Colon Carcinoma Metastatic in the Brain (tissue), 2 donors: ENCODE results near the genes IBA57 and TRIM17.

DNA sequence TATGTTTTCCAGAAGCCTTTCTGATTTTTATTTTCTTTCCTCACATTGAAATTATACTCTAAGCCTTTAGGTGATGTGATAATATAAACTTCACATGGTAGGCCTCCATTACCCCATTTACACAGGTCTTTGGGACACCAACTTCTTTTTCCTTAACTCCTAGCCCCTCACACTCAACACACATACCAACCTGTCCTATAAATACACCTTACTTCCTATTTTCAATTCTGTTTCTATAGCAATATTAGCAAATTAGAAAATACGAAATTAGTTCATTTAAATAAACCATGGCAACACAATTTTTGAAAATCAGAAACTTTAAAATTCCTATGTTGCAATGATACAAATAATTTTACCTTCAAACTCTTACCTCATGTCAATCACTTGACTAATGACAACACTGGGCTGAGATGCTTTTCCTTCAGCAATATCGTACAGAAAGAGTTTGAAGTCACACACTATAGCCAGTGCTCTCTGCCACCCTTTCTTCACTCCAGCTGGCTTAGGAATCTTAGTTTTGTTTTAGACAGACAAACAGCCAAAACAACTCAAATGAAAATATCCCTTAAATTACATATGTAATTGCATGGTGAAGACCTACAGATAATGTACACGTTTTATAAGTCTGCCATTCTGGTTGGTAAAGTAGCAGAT lies 94.3 kb downstream of the COQ8A start:
- PRO-cap, 2 experiments: no peak in any of the 2 experiments

DNA sequence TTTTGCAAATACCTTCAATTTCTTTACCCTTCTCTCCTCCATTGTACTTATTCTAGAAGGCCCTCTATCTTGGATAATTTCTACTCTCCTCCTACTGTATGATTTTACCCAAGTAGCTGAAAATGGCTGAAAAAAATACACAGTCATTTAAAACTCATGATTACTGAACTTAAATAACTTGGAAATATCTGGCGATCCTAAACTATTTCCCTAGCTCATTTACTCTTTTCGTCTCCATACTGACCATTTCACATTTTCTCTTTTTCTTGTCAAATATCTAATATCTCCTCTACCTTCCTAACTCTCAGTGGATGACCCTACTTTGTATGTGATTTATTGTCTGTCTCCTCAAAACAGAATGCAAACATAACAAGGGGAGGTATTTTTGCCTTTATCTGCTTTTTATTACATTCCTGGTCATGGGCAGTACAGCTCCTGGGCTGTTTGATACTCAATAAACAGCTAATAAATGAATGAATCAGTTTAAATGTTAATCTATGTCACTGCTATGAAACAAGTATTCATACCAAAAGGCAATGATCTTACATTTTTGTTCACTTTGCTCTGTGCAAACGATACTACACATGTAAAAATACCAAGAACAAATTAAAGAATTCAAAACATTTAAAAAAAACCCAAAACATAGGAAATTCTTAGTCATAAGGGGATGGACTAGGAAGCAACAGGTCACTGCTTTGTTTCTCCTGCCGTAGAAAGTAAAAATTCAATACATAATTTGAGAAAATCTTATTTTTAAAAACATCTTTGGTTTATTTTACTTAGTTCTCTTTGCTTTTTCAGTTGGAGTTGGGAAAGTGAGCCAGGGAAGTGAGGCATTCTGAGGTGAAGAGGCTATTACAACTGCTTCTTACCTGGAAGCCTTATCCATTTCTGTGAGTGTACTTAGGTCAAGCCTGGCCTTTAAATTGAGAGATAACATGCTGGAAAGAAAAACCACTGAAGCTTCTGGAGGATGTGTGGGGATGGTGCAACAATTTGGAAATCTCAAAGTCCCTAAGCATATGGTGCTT lies 183.8 kb downstream of the CDC42BPA start:
- PRO-cap, 2 experiments: no peak in any of the 2 experiments

DNA sequence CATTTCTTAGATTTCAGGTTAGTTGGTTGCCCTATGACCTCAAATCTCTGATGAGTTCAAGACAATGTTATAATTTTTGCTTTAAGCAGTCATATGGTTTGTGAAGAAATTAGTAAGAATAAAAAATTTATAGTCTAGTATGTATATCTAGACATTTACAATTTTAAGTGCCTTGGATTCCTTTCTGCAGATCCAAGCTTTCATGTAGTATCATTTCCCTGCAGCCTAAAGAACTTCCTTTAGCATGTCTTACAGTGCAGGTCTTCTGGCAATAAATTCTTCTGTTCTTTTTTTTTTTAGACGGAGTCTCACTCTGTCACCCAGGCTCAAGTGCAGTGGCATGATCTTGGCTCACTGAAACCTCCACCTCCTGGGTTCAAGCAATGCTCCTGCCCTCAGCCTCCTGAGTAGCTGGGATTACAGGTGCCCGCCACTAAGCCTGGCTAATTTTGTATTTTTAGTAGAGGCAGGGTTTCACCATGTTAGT lies 150.6 kb downstream of the CDC42BPA start:
- PRO-cap, 2 experiments: no peak in any of the 2 experiments

DNA sequence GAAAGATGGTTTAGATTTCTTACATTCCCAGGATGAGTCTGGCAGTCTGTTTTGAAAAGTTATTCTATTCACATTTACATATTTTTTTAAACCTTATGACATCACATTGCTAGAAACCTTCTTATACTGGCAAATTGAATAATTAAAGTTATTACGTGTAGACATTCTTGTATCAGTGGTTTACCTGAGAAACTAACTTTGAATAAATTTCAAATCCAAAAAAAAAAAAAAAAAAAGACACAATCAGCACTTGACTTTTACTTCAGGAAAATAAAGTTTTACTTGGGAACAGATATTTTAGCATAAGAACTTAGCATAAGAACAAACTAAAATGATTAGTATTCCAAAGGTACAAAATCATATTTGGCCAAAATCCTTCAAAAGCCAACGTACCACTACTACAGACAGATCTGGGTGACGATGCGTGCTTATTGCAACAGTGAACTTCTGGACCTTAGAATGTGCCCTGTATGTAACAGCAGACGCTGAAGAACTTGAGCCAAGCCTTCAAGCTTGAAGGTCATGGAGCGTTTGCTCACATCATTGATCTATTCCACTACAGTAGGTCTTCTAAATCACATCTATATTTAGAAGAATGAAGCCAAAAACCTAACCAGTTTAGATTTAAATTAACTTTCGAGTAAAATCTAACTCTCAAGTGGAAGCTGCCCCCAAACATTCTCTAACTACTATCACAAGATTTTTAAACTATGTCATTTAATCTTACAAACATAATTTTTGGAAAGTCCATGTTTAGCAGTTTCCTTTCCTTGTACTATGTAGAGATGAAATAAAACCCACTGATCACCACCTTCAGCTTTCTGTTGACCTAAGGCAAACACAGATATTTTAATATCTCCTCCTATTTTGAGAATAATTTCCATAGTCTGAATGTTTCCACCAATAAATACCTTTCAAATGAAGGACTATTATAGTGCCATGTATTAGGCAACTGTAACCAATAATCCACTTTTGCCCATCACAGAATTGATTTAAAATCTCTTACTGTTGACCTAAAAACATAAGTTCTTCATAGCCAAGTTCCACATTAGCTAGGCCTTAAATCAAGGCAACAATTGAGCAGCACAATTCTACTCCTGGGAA lies 2.2 kb downstream of the CDC42BPA start:
- PRO-cap, 2 experiments: peak in 2 of 2 experiments; most common plus-strand start position 510 of the sequence (in 2); most common minus-strand start position 446 of the sequence (in 2)

DNA sequence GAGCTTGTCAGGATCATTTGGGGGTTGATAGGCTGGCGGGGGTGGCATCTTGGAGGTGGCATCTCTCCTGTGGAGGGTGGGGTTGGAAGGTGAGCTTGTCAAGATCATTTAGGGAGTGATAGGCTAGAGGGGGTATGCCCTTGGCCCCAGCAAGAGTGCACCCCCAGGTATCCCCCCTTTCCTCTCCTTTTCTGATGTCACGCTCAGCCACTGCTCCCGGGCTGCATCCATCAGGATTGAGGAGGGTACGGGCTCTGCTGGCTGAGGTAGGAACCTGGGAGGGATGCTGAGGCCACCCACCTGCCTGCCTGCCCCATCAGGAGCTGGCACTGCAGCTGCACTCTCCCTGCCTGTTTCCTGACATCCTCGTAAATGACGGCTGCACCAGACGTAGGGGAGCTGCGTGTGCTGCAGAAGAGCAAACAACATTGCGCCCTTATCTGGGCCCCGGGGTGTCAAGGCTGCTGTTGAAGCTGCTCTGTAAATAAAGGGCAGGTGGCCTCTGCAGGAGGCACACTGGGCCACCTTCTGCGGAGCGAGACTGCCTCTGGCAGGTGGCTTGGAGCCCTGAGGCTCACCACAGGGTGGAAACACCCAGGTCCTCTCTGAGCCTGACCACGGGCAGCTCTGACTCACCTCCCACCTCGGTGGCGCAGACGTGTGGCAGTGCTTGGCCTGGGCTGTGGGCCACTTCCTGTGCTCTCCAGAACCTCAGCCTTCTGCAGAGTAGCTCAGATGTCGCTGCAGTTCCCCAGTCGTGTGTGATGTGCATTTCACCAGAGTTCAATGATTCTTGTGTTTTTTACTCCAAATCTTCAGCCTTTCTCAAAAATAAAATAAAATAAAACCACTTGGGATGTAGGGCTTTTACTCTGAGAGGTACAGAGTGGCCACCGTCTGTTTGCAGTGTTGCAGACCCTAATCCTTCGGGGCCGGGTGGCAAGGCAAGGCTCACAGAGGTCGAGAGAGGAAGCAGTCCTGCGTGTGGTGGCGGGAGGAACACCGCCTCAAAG lies 30.9 kb downstream of the SNAP47 start:
- PRO-cap, 2 experiments: no peak in any of the 2 experiments

DNA sequence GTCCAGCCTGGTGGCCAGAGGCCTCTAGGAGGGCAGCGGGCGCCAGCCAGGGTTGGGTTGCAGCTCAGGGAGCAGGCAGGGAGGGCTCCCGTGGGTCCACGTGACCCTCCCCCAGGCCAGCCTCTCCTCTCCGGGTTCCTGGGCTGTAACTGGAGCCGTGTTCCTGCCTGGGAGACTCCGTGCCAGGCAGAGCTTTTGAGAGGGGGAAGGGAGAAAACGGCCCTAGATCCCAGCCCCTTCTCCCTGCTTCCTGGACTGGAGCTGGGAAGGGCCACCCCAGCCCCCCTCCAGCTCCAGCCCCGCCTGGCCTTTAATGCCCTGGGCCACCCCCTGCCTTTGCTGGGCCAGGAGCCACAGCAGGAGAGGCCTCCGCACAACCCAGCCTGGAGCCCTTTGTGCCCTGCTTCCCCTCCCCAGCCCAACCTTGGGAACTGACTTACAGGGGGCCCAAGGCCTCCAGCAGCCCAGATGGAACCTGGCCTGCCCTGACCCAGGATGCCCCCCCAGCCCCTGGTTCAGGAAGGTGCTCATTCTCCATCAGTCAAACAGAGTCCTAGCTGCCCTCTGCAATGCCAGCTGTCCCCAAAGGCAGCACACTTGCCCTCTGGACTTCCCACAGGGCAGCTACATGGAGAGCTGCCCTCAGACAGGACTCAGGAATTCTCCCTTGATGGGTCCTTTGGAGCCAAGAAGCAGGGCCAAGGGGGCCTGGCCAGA lies 2.2 kb downstream of the WNT9A start:
- PRO-cap, 2 experiments: no peak in any of the 2 experiments

DNA sequence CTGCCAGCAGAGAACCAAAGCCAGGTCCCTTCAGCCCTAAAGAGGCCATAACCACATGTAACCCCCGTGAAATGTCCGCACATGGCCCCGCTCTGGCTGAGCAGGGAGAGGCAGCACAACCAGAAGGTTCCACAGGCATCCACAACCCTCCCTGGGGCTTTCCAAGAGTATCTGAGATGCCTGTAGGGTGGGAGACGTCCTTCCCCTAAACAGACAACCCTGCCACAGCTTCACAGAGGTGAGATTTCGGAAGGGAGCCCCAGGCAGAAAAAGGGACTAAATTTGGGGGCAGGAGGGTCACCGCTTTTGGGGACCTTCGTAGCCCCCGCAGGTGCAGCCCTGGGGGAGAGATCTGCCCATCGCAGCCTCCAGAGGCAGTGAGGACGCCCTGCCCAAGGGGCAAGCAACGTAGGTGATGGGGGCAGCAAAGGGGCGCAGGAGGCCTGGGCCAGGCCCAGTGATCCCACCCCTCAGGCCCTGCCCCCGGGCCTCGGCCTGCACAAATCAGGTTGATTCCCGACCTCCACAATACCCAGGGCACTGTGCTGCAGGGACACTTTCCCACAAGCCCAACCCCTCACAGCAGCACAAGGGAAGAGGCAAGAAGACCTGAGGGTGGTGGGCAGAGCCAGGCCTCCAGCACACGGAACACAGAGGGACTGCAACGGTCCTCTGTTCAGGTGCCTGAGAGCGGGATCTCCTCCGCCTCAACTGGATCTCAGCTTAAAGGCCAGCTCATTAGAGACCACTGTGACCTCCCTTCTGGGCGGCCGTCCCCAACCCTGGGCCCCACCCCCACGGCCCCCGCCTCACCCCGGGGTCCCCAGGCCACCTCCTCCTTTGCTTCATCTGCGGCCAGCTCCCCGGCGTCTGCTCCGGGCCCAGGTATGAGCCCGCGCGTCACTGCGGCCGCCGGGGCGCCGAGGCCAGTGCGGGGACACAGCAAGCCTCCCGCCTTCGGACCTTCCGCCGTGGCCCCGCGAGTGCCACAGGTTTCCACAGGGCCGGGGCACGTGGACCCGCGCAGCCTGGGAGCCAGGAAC lies 925 bp upstream of the ARF1 start:
- PRO-cap, 2 experiments: peak in 1 of 2 experiments; most common plus-strand start position 888 of the sequence (in 1); most common minus-strand start position 872 of the sequence (in 1)

GRCh38 chr1:228096592-228097500 lies 6.3 kb downstream of the C1orf35 start:
- PRO-cap, 2 experiments: no peak in any of the 2 experiments

GRCh38 chr1:228105807-228106219 lies 2.7 kb upstream of the C1orf35 start:
- PRO-cap, 2 experiments: no peak in any of the 2 experiments

DNA sequence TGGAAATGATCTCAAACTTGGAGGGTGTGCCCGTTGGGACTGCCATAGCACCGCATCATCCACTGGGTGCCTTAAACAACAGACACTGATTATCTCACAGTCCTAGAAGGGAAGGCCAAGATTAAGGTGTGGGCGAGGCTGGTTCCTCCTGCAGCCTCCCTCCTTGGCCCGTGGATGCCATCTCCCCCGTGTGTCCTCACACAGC lies 4.3 kb upstream of the IBA57 start:
- PRO-cap, 2 experiments: peak in 1 of 2 experiments; most common plus-strand start position 99 of the sequence (in 1)

- PRO-cap, 2 experiments: peak in 2 of 2 experiments; most common plus-strand start chr1:228165804 (in 2); most common minus-strand start chr1:228165471 (in 2)
These were observed at the start of gene IBA57 for GRCh38 chr1:228165205-228166368. TSS of gene IBA57 (plus strand) at chr1:228165804.

GRCh38 chr1:228191621-228192152 lies 16.2 kb upstream of the OBSCN start:
- PRO-cap, 2 experiments: no peak in any of the 2 experiments

DNA sequence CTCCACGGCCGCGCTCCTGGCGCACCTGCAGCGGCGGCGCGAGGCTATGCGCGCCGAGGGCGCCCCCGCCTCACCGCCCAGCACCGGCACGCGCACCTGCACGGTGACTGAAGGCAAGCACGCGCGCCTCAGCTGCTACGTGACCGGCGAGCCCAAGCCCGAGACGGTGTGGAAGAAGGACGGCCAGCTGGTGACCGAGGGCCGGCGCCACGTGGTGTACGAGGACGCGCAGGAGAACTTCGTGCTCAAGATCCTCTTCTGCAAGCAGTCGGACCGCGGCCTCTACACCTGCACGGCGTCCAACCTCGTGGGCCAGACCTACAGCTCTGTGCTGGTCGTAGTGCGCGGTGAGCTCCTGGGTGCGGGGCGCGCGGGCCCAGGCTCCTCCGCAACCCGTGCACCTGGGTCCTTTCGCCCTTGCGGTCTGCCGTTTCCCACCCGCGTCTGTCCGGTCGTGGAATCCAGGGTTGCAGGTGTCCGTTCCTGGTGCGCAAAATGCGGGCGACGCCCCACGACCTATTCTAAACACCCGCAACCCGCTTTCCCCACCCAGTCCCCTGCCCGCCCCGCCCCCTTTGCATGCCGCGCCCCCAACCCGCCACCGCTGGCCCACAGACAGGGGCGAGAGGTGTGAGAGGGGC lies 4.7 kb downstream of the OBSCN start:
- PRO-cap, 2 experiments: no peak in any of the 2 experiments

DNA sequence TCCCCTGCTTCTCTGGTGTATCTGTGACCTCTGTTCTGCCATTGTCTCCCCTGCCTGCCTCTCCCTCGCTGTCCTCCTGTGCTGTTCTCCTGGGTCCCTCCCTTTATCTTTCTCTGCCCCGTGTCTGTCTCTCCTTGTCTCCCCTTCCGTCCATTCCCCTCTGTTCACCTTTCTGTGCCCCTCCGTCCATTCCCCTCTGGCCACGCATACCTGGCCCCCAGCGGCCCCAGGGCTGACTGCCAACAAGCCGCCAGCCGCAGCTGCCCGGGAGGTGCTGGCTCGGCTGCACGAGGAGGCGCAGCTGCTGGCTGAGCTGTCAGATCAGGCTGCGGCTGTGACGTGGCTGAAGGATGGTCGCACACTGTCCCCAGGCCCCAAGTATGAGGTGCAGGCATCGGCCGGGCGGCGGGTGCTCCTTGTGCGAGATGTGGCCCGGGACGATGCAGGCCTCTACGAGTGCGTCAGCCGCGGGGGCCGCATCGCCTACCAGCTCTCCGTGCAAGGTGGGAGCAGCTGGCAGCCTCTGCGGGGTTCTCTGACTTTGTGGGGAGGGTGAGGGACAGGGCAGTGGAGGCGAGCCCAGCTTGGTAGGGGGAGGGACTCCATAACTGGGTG lies 8.5 kb downstream of the OBSCN start:
- PRO-cap, 2 experiments: no peak in any of the 2 experiments

GRCh38 chr1:228249814-228250587 lies 42.2 kb downstream of the OBSCN start:
- PRO-cap, 2 experiments: no peak in any of the 2 experiments

- PRO-cap, 2 experiments: no peak in any of the 2 experiments
These were observed 47.8 kb downstream of the TRIM11 start for GRCh38 chr1:228358840-228359159.

- PRO-cap, 2 experiments: no peak in any of the 2 experiments
These were observed 5.7 kb downstream of the TRIM11 start for GRCh38 chr1:228400725-228401467.

- PRO-cap, 2 experiments: no peak in any of the 2 experiments
These were observed 1.2 kb upstream of the TRIM11 start for GRCh38 chr1:228407746-228408308.

DNA sequence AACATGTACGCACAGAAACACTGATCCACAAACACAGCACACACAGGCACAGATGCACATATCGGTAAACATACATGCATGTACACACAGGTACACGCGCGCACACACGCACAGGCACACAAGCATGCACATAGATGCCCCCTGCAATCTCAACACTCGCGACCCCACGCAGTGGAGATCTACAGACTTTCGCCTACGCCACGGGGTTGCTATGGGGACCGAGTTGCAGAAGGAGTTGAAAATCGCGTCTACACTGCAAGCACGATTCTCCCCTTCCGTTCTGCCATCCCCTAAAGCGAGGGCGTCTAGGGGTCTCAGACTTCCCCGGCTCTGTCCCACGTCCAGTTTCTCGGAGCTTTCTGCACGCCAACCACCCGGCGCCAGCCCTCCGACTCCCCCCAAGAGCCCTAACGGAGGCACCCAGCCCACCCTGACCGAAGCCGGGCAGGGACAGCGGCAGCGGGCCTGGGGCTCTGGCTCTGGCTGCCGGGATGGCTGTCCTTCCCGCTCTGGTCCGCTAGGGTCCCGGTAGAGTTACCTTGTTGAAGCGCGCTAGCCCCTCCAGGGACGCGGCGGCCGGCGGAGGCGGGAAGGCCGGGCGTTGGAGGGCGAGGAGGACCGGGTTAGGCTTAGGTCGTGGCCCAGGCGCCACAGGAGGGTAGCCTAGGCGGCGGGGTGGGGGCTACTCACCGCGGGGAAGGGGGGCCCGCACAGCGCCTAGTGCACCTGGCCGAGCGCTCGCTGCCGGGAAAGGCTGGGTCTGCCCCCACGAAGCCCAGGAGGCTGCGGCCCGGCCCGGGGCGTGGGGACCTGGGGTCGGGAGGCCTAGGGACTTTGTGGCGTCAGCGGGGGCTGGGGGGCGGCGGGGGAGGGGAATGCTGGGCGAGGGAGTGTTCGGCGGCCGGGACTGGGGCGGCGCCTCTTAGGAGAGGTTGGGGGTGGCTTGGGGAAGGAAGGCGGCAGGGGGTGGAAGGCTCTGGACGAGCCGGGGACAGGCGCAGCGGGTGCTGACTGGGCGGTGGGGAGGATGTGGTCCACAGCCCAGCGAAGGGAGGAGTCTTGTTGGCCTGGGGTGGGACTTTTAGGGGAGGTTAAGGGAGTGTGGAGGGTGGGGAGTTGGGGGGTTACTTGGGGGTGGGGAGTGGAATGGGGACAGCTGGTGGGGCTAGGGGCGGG lies at the start of gene TRIM17:
Gene TRIM17, minus strand, starts transcription at position 1,013 of the 1,176 bp plus-strand sequence.
- PRO-cap, 2 experiments: no peak in any of the 2 experiments

DNA sequence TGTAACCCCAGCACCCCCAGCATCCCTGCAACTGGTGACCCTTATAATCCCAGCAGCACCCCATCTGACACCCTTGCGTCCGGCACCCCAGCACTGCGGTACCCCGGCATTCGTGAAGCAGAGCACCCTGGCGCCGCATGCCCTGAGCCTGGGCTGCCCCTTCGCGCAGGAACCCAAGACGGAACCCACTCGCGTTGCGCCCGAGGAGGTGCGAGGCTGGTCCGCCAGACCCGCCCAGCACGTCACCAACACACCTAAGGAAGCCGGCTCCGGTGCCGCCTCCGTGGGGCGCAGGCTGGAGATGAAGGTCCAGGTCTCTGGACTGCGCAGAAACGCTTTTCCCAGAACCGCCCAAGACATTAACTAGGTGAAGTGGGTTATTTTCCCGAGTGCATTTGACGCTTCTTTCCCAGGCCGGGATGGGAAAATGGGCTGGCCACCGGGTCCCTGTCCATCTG lies 13.3 kb downstream of the H2BC26 start:
- PRO-cap, 2 experiments: no peak in any of the 2 experiments